ENCODE data around the genes PPARGC1A and SLC34A2.

- PRO-cap: no peak
- RAMPAGE, long total RNA, 2 experiments: no peak in any of the 2 experiments
These were observed 9.1 kb downstream of the PPARGC1A start for GRCh38 chr4:23880395-23881481.

DNA sequence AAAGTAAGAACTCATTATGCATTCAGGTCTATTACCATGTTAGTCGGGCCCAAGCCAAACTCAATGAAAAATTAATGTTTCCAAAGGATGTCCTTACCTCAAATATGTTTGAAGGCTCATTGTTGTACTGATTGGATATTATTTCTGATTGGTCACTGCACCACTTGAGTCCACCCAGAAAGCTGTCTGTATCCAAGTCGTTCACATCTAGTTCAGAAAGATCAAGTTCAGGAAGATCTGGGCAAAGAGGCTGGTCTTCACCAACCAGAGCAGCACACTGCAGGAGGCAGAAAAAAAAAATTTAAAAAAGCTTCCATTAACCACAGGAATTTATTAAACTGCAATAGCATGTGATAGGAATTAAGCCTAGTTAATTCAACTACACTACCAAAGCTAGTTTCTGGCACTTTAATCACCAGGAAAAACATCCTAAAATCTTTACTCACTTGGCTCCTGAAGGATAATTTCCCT lies 5.2 kb downstream of the PPARGC1A start:
- PRO-cap: no peak
- RAMPAGE, long total RNA, 2 experiments: no peak in any of the 2 experiments

DNA sequence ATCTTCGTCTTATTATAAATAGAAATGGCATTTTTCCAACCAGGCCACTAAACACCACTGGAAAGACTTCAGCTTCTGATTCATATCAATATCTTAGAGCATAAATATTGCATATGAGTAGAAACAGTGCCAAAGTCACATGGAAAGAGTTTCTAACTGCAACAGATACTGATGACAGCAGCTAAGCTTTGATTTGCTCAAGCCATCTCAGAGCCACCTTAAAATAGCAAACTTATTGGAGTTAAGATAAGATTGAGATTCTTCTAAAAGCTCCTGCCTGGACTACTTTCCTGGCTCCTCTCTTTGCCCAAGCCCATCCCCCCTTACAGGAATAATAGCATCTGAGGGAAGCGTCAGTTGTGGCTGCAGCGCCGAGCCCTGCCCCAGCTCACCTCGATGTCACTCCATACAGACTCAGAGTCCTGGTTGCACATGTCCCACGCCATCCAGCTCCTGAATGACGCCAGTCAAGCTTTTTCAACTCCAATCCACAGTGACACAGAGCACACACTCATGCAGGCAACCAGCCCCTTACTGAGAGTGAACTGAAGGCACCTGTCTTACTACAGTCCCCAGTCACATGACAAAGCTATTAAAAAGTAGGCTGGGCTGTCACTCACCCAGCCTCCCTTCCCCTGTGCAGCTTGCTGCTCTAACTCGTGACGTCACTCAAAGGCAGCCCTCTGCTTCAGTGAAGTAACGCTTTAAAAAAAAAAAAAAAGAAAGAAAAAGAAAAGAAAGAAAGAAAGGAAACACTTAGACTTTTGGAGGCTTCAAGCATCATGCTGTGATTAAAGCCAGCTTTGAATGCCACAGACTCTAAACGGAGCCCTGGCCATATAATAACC lies at the start of gene PPARGC1A:
Gene PPARGC1A (minus strand): TSS at position 536 of the 848 bp plus-strand sequence.
- PRO-cap: no peak
- RAMPAGE, long total RNA, 2 experiments: start-site peak on the minus strand in 1 of 2 experiments, centred at position 547 of the sequence, 21 reads per replicate

DNA sequence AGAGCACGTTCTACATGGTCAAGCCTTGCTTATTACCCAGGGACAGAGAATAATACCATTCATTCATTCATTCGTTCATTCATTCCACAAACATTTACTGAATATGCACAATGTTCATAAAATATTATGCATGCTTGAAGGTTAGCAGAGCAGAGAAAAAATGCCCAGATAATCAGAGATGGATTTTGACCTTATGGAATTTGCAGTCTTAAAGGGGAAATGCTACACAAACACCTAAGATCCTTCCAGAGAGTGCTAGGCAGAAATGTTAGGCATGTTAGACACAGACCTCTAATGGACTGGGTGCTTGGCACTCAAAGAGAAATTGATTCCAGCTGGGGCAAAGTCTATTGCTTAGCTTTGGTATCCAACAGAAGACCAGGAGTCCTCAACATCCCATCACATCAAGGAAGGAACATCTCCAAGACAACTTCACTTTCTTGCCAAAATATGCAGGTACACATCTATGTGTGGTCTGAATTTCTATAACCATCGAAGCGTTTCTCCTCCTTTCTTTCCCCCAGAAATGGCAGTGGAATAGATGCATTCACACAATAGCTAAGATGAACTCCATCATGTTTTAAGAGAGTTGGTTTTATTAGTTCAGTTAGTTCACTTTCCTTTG lies 32.2 kb upstream of the PPARGC1A start:
- PRO-cap: no peak
- RAMPAGE, long total RNA, 2 experiments: no peak in any of the 2 experiments

- PRO-cap: no peak
- RAMPAGE, long total RNA, 2 experiments: no peak in any of the 2 experiments
These were observed 41.6 kb upstream of the PPARGC1A start for GRCh38 chr4:23931457-23931849.

- PRO-cap: no peak
- RAMPAGE, long total RNA, 2 experiments: no peak in any of the 2 experiments
These were observed 177.9 kb upstream of the PPARGC1A start for GRCh38 chr4:24067512-24068333.

- PRO-cap: no peak
- RAMPAGE, long total RNA, 2 experiments: no peak in any of the 2 experiments
These were observed 336.7 kb upstream of the PPARGC1A start for GRCh38 chr4:24226458-24227101.

- PRO-cap: no peak
- RAMPAGE, long total RNA, 2 experiments: no peak in any of the 2 experiments
These were observed 345.8 kb upstream of the PPARGC1A start for GRCh38 chr4:24235525-24236167.

DNA sequence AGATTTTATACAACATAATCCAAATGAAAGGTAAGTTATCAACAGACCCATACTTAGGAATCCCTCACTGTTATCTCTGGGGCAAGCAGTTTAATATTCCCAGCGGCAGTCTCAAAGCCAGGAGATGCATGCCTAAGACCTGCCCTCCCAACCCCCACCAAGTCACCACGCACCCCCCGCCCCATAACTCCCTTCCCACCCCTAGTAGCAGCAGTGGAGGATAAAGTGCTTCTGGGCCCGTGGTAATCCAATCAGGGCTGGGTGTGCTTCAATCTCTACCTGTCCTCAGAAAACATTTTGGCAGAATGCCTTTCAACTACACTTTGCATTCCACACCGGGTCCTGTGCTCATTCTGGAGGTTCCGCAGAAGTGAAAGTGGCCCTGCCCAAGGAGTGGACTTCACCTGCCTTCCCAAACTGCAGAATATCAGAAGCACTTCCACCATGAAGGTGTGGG lies 322.4 kb downstream of the DHX15 start:
- PRO-cap: no peak
- RAMPAGE, long total RNA, 2 experiments: no peak in any of the 2 experiments

DNA sequence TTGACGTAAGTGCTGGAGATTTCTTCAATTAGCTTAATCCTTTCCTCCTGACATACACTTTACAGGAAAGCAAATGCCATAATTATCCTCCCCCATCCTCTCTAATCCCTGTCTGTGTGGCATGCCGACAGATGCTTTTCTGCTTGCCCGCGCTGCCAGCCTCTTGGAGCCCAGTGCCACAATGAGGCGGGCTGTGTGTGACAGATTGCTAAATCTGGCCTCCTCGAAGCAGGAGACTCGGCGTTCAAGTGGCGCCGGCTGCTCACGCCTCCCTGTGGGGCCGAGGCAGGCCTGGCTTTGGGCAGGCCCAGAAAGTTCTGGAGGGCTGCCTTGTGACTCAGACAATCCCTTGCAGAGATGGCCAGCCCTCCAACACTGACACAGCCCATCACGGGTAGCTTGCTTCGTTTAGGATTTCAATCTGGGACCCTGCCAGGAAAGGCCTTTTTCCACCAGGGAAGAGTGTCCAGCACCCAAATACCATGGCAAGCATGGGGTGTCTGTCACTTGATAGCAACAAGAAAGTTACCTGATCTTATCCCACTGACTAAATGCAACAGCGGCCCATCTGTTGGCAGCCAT lies 64.8 kb upstream of the SOD3 start:
- PRO-cap: no peak
- RAMPAGE, long total RNA, 2 experiments: no peak in any of the 2 experiments

DNA sequence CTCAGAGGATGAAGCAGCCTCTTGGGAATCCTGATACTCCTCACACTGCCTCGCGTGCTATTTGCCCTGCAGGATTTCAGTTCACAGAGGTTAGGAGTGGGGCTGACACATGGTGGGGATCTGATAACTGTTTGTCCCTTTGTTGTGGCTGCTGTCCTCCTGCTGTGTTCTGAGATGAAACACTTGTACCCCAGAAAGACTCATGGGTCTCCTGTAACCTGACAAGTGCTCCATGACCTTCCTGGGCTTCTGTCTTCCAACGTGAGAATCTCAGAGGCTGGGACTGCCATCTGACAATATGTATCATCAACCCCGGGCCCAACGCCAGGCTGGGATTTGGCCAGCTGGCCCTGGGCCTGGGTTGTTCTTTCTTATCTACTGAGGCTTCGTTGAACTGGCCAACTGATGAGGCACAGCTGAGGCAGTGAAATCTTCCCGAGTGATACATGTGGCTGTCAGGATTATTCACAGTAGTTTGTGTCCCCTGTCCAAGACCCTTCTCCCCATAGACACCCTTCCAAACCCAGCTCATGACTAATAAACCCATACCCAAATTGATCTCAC lies 60.8 kb downstream of the SEPSECS start:
- PRO-cap: no peak
- RAMPAGE, long total RNA, 2 experiments: no peak in any of the 2 experiments

DNA sequence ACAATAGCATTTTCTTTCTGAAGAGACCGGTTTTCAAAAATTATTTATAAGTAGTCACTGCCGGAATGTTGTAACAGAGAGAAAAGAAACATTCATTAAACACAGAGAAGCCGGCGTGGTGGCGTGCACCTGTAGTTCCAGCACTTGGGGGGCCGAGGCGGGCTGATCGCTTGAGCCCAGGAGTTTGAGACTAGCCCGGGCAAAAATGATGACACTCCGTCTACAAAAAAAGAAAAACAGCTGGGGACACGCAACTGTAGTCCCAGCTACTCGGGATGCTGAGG lies 855 bp downstream of the ZCCHC4 start:
- PRO-cap: no peak
- RAMPAGE, long total RNA, 2 experiments: no peak in any of the 2 experiments

DNA sequence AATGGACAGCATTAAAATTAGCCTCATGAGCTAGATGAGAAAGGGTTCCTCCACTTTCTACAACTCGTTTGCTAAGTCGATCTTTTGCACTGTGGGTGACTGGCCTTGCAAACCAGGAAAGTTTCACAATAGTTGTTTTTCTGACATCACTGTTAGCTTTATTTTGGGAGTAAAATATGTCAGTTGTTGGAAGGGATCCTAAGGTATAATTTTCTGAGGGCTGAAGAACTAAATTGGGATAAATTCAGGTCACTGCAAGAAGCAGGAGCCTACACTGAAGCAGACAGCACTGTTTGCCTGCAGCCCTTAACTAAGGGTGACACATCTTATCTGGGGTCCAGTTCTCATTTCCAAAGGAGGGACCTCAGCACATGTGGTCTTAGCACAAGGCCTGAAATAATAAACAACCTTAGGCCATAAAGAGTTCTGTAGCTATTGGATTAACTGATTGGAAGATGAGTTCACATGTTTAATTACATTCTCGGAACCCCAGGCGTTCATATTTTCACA lies 29.2 kb downstream of the ANAPC4 start:
- PRO-cap: no peak
- RAMPAGE, long total RNA, 2 experiments: no peak in any of the 2 experiments

DNA sequence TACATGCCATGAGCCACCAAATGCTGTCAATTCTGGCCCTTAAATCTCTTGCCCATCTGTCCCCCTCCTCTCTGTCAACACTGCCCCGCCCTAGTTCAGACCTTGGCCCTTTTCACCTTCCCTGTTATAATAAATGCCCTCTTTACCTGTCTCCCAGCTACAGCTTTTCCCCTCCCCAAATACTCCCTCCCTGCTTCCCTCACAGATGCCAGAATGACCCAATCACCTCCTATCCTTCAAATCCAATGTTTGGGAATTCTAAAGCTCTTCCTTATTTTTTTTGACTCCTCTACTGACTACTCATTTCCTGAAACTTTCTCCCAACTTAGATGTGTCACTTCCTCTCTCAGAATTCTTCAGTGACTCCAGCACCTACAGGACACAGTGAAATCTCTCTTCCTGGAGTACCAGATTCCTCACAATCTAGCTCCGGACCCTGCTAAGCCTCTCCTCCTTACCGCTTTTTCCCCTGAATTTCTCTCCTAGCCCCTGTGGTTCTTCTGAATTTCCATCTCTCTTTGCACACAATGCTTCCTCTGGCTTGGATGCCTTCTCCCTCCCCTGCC lies 79.9 kb downstream of the ANAPC4 start:
- PRO-cap: no peak
- RAMPAGE, long total RNA, 2 experiments: no peak in any of the 2 experiments

DNA sequence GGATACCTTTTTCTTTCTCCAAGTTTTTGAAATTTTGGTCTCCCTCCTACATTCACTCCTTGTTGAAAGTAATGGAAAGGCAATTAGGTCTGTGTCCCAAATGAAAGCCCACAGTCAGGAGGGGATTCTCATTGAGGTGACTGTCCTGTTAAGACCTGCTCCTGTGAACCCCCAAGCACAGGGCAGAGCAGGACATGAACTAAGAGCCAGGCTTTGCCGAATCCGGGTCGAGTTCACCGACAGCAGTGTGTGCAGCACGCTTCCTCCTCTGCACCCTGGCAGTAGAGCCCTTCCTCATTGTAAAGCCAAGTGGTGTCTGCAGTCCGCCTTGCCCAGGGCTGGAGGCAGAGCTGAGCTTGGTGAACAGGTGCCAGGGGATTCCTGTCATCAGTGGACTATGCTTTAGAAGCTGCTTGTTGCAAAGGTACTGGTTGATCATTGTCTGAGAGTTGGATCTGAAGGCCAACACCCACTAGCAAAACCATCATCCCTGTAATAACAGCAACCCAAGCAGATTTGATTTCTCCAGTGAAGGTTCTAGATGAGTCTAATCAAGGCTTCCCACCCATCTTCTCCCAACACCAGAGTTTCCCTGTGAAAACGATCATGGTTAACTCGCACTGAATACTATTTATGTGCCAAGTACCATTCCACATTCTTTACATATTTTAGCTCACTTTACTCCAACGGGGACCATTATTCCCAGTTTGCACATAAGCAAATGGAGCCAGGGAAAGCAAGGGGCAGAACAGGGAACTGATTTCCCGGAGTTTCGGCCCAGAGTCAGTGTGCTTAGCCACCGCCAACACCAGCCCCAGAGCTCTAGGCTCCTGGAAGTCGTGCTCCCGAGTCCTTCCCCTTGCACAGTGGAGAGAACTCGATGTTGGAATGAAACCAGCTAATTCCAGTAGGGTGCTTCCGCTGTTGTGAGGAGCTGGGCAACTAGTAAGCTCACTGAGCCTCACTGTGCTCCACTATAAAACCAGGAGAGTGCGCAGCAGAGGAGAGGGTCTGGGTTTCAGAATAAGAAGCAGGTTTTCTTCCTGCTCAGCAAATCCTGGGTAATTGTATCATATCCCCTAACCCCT lies 1.4 kb upstream of the SLC34A2 start:
- PRO-cap: no peak
- RAMPAGE, long total RNA, 2 experiments: no peak in any of the 2 experiments

- PRO-cap: bidirectional peak, plus-strand start at chr4:25655852, minus-strand start at chr4:25655685
- RAMPAGE, long total RNA, 2 experiments: start-site peak on the plus strand in 2 of 2 experiments, at chr4:25655847-25655881 at its widest, 27 to 63 reads per replicate
These were observed at the start of gene SLC34A2 for GRCh38 chr4:25654987-25656055. TSS of gene SLC34A2 (plus strand) at chr4:25655851.

DNA sequence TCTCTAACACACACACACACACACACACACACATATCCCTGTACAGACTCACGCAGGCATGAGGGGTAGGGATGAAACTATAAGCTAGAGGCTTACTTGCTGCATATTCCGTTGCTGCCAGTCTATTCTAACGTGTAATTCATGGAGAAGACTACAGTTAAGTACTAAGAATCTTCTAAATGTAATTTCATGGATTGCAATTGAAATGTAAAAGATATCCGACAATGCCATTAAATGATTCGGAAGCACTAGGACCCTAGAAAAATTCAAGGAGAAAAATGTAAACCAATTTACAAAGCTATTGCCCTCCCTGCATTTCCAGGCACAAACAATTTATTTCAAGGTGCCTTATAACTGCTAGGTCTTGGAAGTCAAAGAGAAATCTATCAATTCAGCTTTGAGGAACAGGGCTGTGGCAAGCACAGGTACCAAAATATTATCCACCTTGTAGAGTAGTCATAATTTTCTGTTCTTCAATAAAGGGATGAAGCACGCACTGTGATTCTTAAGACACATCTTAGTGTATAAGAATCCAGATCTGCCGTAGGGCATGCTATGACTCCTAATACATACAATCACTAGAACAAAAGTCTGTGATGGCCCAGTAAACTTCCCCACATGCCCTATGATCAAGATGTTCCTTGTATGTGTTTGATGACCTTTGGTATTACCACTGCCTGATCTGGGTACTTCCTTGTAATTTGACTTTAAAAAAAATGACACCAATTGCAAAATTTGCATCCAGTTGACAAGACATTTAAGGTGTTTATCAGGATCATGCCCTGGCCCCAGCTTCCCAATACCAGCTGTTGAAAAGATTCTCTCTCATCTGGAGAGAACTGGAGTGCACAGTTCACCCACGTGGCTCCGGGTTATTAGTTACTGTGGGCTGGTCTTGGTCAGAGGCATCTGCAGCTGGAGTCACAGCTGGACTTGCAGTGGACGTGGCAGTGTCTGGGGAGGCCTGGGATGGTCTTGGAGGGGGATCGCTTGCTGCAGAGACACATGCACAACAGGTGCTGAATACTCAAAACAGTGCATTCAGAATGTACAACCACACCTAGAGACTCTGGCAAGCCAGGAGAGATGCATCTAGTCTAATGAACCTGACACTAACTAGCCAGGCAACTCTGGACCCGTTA lies 92.3 kb downstream of the SLC34A2 start:
- PRO-cap: no peak
- RAMPAGE, long total RNA, 2 experiments: start-site peak on the minus strand in 1 of 2 experiments, centred at position 427 of the sequence, 6 reads per replicate

- PRO-cap: no peak
- RAMPAGE, long total RNA, 2 experiments: no peak in any of the 2 experiments
These were observed 1.4 kb downstream of the SMIM20 start for GRCh38 chr4:25915267-25915912.

DNA sequence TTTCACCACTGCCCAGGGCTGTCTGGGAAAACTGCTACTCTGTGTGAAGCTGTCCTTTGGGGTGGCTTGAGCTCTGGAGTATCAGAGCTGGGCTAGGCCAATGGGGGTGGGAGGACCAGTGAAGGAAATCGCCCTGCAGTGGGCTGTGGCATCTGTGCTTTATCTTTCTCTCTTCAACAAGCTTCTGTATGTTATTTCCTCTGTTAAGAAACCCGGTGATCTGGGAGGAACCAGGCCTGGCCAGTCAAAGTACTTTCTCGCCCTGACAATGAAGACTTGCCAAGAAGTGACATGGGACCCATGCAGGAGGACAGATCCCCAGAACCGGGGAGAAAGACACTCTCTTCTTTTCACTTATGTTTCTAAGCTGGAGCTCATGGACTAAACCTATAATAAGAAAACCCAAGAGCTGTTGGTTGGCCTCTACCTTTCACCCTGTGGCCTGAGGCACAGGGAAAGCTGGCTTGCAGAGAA lies 87.5 kb downstream of the SMIM20 start:
- PRO-cap: no peak
- RAMPAGE, long total RNA, 2 experiments: no peak in any of the 2 experiments

DNA sequence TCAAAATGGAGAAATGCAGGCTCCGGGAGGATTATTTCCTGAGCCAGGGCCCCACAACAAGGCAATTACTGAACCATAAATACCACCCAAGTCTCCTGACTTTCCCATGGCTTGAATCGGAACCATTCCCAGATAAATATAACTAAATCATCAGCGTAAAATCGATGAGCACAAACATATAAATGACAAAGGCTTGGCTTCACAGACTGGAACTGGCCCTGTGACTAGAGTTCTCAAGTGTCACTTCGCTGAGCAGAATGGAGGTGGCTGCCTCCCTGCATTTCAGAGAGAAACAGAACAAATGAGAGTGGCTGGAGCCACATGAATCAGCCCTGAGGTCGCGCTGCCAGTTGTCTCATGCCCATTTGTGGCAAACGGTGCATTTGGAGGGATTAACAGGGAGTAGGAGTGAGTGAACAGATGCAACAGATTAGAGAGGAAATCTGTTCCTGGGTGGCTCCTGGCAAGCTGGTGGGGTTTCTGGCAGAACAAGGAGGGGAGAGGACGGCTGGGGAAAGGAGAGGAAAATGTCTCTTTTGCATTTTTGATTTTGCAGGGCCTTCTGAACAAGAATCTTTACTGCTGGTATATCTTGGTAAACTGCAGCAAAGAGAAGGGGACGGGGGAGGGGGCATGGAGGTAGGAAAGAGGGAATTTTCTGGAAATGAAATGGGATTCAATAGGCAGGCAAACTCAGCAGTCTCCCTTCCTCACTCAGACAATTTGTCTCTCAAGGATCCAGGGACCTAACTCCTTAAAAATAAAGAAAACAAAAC lies 57.2 kb upstream of the STIM2 start:
- PRO-cap: no peak
- RAMPAGE, long total RNA, 2 experiments: no peak in any of the 2 experiments

Data from breast epithelium (tissue), 2 donors.